Hepatocyte (in vitro differentiated cells and primary cell): ENCODE data around the gene P4HA1.

- RAMPAGE, long total RNA, result no peak
- RRBS, result no CpG with 5 or more reads among the region's 12 CpGs
Observed at GRCh38 chr10:71817080-71817808, 33.8 kb downstream of the PSAP start.

DNA sequence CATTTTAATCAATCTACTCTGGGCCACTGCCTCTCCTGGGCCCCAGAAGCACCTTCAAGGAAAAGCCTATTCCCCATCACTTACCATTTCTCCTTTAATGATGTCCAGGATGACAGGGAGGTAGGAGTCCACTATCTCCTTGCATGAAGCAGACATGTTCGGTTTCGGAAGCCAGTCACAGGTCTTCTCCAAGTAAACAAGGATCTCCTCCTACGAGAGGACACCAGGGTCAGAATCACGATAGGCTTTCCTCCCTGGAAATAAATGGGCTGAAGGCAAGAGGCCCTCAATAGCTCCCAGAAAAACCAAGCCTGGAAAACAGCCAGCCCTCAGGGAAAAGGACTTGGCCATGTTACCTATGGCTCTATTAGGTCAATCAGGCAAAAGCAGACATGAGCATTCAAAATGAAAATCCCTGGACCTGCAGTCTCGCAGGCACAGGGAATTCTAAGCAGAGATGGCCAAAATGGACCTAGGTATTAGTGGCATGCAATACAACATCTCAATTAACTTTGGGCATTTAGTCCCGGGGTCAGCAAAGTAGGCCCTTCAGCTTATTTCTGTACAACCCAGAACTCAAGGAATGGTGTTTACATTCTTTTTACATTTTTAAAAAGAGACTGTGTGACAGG is 19.9 kb downstream of the PSAP start:
- RAMPAGE, long total RNA, result no peak
- RRBS, result no CpG with 5 or more reads among the region's 6 CpGs

DNA sequence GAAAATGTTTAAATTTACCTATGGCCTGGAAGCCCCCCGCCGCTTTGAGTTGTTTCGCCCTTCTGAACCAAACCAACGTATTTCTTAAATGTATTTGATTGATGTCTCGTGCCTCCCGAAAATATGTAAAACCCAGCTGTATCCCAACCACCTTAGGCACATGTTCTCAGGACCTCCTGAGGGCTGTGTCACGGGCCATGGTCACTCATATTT is 748 bp downstream of the PSAP start:
- RAMPAGE, long total RNA, result no peak
- RRBS, result no CpG with 5 or more reads among the region's 7 CpGs

DNA sequence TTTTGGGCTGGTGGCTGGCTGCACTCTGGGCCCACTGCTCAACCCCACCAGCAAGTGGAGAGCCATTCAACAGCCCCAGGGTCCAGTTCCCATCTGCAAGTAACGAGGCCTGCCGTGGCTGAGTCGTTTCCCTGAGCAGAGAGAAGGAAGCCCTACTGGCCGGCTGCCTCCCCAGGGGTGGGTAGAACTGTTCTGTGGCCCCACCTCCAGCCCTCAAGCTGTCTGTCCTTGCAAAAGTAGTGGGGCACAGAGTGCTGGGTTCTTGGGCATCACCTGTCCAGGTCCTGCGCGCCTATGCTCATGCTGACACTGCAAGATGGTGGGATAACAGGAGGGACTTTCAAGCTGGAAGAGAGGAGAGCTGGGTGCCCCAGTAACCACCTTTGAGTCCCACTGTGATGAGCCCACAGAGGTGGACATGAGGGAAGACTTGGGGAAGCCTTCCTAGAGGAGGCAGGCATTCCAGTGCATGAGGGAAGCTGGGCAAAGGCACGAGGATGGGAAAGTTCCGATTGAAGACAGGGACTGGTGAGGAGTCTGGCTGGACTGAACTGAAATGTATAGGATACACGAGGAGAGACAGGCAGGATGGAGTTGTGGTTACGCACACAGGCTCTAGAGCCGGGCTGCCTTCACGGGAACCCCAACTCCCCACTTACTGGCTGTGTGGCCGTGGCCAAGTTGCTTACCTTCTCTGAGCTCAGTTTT is 9.3 kb downstream of the CHST3 start:
- RAMPAGE, long total RNA, result no peak
- RRBS, result no CpG with 5 or more reads among the region's 13 CpGs

GRCh38 chr10:71998806-71999211 is 34.6 kb downstream of the CHST3 start:
- RAMPAGE, long total RNA, result no peak
- RRBS, result no CpG with 5 or more reads among the region's 5 CpGs

DNA sequence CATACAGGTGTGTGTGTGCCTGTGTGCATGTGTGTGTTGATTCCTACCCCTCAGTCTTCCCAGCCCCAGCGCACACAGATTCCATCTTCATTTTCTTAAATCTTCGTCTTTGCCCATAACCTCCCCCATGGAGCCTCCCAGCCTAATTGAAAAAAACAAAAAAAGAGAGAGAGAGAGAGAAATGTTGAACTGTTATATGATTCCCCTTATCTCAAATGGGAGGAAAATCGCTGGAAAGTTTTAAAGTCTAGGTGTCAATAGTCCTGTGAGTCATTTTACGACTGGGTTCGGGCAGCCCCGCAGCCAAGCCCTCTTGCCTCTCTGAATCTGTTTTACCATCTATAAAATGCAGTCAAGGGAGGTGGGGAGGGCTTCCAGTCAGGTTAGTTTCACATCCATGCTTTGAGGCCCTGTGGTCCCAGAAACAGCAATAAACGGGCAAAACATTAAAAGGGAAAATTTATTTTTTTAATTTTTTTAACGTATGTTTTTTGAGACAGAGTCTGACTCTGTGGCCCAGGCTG is 60.8 kb downstream of the SPOCK2 start:
- RAMPAGE, long total RNA, result no peak
- RRBS, result no CpG with 5 or more reads among the region's 8 CpGs

- RAMPAGE, long total RNA, result no peak
- RRBS, result no CpG with 5 or more reads among the region's 6 CpGs
Observed at GRCh38 chr10:72061125-72061586, 27.2 kb downstream of the SPOCK2 start.

DNA sequence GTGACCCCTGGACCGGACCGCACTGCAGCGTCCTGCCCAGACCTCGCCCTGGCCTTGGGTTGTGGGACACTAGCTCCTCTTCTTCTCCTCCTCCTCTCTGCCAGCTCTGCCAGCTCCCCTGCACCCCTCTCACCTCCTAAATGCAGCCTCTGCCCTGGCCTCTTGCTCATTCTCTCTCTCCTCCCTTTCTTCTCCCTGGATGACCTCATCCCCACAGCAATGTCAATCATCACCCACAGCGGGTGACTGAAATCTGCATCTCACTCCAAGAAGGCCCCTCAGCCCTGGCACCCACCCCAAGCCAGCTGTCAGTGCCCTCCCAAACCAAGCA is 19.3 kb downstream of the SPOCK2 start:
- RAMPAGE, long total RNA, result no peak
- RRBS, result 15% methylated on average over 1 of the region's 5 CpGs

GRCh38 chr10:72070156-72070614 is 18.2 kb downstream of the SPOCK2 start:
- RAMPAGE, long total RNA, result no peak
- RRBS, result no CpG with 5 or more reads among the region's 4 CpGs

- RAMPAGE, long total RNA, result no peak
- RRBS, result no CpG with 5 or more reads among the region's 3 CpGs
Observed at GRCh38 chr10:72098445-72099009, 10.2 kb upstream of the SPOCK2 start.

GRCh38 chr10:72254403-72254944 is 19.2 kb upstream of the DDIT4 start:
- RAMPAGE, long total RNA, result no peak
- RRBS, result no CpG with 5 or more reads among the region's 4 CpGs

GRCh38 chr10:72278376-72279135 is 4.8 kb downstream of the DDIT4 start:
- RAMPAGE, long total RNA, result no peak
- RRBS, result no CpG with 5 or more reads among the region's 6 CpGs

DNA sequence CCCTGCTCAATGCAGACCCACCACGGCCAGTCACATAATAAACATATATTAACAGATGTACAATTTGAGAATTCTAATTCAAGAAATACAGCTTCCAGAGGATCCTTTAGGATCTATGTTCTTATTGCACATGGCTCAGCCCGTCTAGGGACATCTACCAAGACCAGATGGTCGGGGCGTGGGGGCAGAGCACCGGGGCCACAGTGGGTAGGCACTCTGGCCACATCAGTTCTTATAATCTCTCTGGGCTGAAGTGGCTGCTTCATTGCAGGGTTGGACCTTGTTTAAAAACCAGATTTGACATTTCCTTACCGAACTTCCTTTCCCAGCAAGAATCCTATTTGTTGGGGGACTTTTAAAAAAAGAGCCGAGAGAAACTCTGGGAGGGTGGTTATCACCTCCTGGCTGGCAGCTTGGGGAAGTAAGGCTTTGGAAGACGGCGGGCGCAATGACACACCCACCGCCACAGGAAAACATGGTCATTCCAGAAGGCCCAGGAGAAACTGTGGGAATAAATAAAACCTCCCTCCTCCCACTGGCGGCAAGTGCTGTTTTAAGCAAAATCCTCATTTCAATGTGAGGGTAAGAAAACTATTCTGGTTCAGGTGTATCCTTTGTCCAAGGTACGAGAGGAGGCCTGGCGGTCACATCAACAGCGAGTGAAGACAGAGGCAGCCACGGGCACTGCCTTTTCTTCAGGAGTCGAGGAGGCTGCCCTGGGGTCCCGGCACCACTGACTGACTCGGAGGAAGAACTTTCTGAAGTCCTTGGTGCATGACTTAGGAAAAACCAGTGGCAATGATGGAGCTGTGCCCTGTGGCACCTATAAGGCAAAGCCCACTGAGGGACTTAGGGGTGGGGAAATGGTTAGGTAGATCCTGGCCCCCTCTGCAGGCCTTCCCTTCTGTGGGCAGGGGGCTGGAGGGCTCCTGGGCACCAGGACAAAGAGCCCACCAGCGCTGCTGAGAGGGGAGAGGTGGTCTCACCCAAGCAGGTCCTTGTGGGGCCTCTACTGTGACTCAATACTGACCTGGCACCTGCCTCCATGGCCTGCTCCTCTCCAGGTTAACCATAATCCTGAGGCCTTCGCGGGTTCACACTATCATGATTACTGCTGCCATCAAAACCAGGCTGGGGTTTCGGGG is 21.5 kb downstream of the DNAJB12 start:
- RAMPAGE, long total RNA, result no peak
- RRBS, result no CpG with 5 or more reads among the region's 23 CpGs

- RAMPAGE, long total RNA, result no peak
- RRBS, result no CpG with 5 or more reads among the region's 8 CpGs
Observed at GRCh38 chr10:72351636-72352640, 2.8 kb downstream of the DNAJB12 start.

DNA sequence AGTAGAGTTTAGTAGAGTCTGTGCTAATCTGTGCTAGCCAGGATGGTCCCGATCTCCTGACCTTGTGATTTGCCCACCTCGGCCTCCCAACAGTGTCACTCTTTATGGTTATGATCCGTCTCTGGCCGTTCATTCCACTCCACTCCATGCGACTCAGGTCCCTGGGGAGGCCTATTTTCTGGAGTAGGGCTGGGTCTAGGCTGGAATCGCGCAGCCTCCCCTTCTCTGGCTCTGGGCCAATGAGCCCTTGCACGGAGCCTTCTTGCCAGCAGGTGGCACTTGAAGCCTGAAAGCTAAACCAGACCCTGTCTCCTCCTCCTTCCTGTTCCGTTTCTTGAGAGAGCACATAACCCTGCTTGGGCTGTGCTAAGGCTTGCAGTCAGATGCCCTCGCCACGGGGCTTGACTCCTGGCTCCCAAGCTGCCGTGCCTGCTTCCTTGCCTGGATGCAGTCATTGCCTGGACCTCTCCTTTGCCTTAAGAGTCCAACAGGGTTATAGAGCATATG is 9.5 kb upstream of the DNAJB12 start:
- RAMPAGE, long total RNA, result no peak
- RRBS, result no CpG with 5 or more reads among the region's 12 CpGs

GRCh38 chr10:72679645-72680187 is 12.2 kb upstream of the MCU start:
- RAMPAGE, long total RNA, result no peak
- RRBS, result no CpG with 5 or more reads among the region's 8 CpGs

DNA sequence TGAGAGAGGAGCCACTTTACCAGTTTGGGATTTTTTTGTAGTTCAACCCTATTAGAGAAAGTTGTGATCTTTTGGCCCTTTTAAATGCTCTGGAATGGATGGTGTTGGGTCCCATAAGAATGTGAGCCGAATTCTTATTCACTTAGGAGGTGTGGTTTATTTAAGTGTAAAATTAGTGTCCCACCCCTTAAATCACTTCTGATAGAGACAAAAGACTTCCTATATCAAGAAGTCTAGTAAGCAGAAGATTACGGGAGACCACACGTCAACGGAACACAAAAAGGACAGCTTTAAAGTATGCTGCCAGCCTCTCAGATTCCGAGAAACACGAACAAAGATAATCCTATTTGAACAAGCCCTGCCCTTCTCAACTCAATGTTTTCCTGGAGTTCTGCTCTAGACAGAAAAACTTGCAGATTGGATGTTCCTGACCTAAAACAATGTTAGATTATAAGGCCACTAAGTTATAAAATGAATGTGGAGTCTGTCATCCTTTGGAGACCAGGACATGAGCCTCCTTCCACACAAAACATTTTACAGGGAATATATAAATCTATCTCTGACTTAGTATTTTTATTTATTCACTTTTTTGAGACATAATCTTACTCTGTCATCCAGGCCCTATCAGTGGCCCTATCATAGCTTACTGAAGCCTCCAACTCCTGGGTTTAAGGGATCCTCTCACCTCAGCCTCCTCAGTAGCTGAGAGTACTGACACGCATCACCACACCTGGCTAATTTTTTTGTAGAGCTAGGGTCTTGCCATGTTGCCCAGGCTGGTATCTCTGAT is 4.8 kb upstream of the MCU start:
- RAMPAGE, long total RNA, result no peak
- RRBS, result no CpG with 5 or more reads among the region's 7 CpGs

DNA sequence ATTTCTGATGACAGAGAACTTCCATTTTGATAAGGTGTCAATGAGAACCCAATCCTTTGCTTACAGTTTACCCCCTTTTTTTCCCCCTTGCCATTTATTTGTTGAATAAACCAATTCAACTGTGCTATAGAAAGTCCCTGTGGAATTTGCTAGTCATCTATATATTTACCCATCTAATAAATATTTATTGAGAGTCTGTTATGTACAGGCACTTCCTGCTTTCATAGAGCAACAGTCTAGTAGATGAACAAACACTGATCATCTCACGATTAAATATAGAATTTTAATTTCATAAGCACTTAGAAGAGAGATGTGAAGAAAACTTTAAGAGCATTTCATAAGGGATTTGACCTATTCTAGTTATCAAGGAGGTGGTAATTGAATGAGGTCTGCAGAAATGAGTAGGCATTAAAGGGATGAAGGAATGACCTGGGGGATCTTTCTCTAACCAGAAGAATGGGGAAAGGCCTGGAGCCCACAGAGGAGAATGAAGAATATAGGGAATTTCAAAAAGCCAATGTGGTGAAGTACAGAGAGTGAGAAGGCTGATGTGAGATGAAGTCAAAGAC is 87.9 kb upstream of the OIT3 start:
- RAMPAGE, long total RNA, result no peak
- RRBS, result no CpG with 5 or more reads among the region's 1 CpG

- RAMPAGE, long total RNA, result no peak
- RRBS, result no CpG with 5 or more reads among the region's 1 CpG
Observed at GRCh38 chr10:73039844-73040159, 56.9 kb downstream of the P4HA1 start.

DNA sequence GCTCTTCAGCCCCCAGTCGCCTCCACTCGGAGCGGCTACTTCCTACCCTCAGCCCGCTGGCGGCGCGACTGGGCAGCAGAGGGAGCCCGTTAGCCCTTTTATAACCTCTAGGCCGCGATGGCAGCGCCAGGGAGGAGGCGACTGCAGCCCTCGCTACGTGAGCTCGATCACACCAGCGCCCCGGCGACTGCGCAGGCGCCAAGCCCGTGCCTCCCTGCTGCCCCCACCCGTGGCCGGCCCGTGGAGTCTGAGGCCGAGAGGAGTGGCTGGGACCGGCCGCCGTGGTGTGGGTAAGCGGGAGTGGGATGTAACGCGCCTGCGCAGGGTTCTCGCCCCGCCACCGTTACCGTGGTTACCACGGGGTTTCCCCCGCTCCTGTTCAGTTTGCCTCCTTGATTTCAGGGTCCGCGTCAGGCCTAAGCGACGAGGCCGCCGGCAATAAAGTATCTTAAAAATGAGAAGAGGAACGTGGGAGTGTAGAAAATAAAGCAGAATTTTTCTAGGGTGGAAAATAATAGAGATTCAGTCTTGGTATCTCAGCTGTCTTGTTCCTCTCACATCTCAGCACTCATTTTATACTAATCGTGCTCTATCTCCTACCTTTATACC is at the start of gene P4HA1:
P4HA1 (minus strand) TSS at position 74 of the 609 bp plus-strand sequence.
- RAMPAGE, long total RNA, result start-site peak on the minus strand centred at position 54 of the sequence, 43 bp wide, 685 and 363 reads in 2 replicates
- RRBS, result 1% methylated on average over 9 of the region's 46 CpGs